ENCODE data around the gene CCDC191.

DNA sequence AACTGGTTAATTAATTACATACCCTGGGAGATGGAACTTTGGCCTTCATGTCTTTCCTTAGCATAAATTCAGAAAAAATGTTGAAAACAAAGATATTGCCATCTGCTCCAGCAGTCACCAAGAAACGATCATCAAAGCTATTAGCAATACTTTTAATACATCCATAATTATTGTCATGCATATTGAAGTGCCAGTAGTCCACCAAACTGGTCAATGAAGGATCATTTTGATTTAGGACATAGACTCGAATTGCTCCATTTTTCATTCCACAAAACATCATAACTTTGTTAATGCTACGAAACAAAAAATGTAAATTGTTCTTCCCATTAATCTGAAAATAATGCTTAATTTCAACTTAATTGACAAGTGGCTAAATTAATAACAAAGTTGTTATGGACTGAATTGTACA is 75.3 kb downstream of the CFAP44 start:
- PRO-cap: no peak

GRCh38 chr3:113574988-113575541 is 42.7 kb downstream of the SIDT1 start:
- PRO-cap: no peak

- PRO-cap: no peak
These were observed 25.9 kb upstream of the GRAMD1C start for GRCh38 chr3:113812744-113813055.

GRCh38 chr3:114055995-114057098 is at the start of gene CCDC191:
CCDC191 (minus strand) TSS chr3:114056526.
- PRO-cap: bidirectional peak, plus-strand start at chr3:114056812, minus-strand start at chr3:114056509

DNA sequence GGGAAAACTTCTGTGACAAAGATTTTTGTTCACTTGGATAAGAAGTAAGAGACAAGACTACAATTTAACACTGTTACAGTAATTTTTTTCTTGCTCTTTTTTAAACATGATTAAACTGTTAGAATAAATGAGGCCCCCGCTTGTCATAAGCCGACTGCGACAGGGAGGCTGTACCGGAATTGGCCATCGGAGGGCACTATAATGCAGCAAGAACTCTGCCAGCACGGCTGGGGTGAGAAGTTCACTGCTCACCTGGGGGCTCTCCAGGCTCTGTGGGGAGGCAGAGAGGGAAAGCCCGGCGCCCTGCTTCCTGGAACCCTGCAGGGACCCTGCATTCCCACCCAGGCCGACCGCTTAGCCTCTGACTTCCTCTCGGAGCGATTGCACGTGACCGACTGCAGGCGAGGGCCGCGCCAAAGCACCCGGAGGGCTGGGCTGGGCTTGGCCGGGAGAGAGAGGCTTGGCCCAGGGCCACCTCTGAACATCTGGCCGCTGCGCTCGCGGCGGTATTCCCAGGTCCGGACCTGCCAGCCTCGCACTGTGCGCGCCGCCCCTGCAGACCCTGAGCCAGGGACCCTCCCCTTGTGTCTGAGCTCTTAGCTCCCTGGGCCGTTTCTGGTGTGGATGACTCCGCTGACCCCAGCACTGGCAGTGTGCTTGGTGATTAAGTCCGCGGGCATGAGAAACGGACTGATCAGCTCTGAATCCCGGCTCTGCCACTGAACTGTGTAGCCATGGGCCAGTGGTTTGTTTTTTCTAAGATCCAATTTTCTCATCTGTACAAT is 26.2 kb downstream of the DRD3 start:
- PRO-cap: no peak

DNA sequence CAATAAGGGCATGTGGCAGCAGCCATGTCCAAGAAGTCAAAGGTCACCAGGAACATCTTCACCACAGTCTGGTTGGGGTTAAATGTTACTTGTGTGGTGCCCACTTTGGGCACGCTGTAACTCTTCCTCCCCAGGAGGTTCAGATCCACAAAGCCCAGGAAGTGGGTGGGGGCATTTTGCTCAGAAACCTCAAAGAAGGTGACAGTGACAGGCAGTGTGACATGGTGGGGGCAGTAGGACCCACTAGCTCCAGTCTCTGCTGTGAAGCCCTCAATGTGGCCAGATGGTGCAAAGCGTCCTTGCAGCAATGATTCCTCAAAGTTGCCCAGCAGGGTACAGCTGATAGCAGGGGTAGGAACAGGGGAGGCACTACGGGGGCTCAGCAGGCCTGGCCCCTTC is 5.7 kb downstream of the ZNF80 start:
- PRO-cap: no peak

GRCh38 chr3:114285730-114286251 is 8.0 kb upstream of the TIGIT start:
- PRO-cap: no peak

DNA sequence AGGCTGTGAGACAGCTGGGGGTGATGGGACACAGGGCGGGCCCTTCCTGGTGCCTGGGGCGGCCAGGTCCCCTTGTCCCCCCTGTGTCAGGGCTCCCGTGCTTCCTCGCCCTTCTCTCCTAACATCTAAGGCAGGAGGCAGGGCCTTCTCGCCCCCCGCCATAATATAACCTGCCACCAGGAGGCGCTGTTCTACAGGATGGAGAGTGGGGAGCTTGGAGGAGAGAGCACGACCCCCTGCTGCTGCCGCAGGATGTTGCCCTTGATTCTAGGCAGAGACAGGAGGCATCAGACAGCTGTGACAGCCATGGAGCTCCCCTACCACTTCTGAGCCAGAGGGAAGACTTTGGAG is 3.0 kb upstream of the TIGIT start:
- PRO-cap: bidirectional peak, plus-strand start at position 196 of the sequence, minus-strand start at position 112 of the sequence

GRCh38 chr3:114295936-114296227 is 2.1 kb downstream of the TIGIT start:
- PRO-cap: no peak

DNA sequence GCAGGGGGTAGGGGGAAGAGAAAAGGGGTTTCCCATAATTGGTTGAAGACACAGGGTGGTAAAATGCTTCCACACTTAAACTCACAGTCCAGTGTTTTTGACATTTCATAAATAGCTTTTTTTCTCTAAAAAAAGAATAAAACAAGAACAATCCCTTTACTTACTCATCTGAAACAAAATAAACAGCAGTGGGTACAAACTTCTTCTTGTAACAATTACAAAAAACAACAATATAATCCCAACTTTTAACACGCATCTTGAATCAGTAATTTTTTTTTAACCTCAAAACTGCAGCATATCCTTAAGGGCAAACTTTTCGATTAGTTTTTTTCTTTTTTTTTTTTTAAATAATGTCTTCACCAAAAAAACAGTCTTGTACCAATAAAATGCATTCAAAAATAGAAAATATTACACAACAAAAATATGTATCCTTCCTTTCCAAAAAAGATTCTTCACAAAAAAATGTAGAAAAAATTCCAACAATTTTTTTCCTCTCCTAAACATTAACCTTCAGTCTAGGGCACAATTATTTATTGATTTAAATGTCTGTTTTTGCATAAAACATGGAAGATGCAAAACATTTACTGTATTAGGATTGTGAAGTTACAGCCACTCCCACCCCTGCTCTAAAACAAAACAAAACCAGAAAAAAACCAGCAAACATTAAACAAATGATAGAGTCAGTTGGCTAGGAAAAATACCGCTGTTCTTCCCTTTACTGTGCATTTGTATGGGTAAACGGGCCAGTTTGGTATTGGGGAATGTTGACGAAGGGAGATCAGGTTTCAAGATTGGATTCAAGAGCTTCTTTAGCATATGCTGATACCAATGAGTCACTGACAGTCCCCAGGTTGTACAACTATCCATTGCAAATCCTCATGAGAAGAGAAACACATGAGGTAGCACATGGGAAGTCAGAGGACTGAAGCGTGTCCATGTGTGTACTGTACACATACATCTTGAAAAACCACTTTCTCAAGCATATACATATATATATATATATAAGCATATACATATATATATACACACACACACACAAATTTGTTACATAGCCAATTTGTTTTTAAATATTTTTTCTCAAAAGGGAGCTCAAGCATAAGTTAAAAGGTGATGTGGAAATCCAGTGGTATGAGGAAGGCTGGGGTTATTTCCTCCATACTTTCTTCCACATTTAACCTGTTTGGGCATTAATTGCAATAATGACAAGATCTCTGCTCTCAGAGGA is 25.4 kb downstream of the TIGIT start:
- PRO-cap: no peak

- PRO-cap: no peak
These were observed 290.7 kb downstream of the TIGIT start for GRCh38 chr3:114584362-114585155.

DNA sequence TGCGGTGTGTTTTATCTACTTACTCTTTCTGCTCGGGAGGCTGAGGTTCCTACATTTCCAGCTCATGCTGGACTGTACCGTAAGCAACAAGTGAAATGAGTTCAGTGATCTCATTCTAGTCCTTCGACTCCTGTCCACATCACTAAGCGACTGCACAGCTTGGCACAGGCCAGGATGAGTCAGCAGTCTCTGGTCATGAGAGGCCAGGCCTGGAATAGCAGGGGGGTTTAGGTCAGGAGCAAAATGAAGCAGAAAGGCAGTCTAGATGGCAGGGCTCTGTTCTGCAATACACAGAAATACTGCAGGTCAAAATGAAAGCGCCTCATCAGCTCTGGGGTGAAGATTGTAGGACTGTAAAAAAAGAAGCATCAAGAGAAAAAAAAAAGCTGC is 331.0 kb downstream of the TIGIT start:
- PRO-cap: unidirectional peak, minus-strand start at position 88 of the sequence

- PRO-cap: no peak
These were observed 387.7 kb downstream of the ZBTB20 start for GRCh38 chr3:114759405-114759686.

- PRO-cap: no peak
These were observed 299.4 kb downstream of the ZBTB20 start for GRCh38 chr3:114847423-114848291.

DNA sequence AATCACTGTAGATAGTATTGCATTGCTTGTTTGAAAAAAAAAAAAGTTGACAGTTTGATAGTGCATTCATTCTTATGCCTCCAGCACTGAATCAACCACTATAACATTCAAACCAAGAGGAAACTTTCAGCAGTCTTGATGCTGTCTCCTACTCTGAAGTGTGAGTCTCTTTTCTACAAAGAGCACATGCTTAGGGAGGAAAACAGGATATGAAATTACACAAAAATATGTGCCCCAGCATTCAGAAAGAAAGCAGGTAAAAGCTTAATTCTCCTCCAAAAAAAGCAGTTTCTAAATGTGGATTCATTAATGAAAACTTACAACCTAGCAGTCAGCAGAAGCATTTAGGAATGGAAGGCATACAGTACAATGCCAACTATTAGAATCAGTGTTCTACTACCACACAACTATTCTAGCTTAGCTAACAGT is 78.2 kb downstream of the ZBTB20 start:
- PRO-cap: no peak

- PRO-cap: no peak
These were observed 37.1 kb downstream of the ZBTB20 start for GRCh38 chr3:115109950-115110522.

GRCh38 chr3:115147375-115147749 is 274 bp upstream of the ZBTB20 start:
- PRO-cap: no peak

DNA sequence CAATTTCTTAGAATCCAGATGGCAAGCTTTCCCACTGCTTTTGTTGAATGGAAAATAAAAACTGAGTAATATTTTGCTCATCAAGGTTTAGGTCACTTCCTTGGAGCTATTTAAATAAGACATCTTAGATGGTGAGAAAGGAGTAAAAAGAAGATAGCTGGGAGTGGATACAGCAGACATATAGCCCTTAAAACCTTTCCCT is 181.6 kb downstream of the GAP43 start:
- PRO-cap: no peak

DNA sequence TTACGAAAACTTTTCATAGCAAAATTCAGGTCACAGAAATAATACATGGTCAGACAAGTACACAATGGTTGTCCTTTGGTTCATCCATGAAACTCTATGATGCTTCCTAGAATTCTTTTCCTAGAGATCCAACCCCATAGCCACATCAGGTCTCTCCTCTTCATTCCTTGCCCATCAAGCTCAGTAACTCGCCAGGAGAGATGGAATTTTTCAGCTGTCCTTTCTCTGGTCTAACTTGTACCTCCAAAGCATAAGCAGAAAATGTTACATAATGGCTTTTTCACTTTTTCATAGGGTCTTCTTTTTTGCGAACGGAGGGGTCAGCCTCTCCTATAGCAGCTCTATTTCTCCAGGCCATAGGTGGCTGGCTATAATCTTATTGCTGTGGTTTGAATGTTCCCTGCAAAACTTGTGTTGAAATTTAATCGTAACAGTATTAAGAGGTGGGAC is 34.7 kb downstream of the LSAMP start:
- PRO-cap: no peak

- PRO-cap: no peak
These were observed 224.0 kb downstream of the IGSF11 start for GRCh38 chr3:118810594-118811047.

Measured in duodenum (tissue), 1 donor.